SK-N-MC (cell line): Measurements from ENCODE around the genes APCDD1L, PHACTR3 and SYCP2.

DNA sequence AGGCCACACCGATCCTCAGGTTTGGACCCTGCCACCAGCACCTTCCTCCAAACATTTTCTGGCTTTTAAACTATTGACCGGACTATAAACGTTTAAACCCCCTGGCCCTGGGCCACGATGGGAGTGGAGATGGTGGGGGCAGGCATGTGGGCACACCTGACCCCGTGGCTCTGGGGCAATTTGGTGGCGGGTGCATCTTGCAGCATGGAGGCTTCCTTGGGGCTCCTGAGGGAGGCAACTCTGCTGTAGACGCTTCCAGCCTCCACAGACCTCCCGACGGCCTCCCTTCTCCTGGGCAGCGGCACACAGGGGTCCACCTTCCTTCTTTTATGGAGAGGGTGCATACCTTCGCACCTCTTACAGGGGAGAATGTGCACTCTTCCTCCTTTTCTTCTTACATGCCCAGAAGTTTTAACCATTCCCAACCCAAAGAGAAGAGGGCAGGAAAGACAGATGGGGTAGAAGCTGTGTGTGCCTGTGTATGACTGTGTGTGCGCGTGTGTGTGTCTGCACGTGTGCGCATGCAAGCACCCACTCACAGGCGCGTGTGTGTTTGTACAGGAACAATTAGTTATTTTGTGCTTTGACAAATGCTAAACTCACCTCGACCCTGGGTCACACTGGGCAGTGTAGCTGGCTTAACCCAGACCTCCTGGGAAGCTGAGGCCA, 5.0 kb downstream of the PMEPA1 start:
- RRBS: no CpG with 5 or more reads among the region's 18 CpGs

DNA sequence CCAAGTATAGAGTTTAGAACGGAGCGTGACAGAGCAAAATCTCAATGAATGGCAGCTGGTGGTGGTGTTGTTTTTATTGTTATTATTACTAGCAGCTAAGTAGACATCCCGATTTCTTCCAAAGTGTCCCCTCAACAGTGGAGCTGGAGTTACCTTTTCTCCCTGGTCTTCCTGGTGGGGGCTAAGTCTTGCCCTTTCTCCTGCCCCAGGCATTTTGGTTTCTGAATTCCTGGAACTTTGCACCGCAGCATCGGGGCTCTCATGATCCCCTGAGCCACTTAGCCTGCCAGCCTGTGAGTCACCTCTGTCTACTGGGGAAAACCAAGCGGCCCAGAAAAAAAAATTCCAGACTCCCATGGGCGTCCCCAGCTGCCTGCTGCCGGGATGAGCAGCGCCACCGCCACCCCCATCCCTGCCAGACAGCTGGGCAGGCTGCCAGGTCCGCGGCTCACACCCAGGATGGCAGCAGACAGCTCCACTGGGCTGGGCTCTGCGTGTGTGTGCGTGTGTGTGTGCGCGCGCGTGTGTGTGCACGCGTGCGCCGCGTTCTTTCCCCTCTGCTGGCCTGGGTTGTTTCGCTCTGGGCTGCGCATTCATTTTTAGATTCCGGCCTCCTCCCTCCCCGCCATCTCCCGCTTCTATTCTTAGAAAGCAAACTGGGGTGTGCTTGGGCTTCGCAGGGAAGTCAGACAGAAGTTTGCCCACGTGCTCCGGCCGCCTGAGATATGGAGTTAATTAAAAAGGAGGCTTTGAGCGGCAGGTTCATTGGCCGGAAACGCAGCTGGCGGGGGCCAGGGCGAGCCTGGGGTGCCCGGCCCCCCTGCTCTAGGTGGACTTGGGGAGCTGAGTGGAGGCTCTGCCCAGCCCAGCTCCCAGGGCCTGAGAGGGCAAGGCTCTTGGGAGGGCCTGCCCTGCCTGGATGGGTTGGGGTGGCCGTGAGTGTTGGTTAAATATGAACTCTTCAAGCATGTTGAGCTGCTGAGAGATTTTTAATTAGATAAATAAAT, 38.9 kb upstream of the PMEPA1 start:
- RRBS: 2% methylated on average over 9 of the region's 39 CpGs

GRCh38 chr20:57990486-57990987, 160.2 kb upstream of the C20orf85 start:
- RRBS: no CpG with 5 or more reads among the region's 8 CpGs

DNA sequence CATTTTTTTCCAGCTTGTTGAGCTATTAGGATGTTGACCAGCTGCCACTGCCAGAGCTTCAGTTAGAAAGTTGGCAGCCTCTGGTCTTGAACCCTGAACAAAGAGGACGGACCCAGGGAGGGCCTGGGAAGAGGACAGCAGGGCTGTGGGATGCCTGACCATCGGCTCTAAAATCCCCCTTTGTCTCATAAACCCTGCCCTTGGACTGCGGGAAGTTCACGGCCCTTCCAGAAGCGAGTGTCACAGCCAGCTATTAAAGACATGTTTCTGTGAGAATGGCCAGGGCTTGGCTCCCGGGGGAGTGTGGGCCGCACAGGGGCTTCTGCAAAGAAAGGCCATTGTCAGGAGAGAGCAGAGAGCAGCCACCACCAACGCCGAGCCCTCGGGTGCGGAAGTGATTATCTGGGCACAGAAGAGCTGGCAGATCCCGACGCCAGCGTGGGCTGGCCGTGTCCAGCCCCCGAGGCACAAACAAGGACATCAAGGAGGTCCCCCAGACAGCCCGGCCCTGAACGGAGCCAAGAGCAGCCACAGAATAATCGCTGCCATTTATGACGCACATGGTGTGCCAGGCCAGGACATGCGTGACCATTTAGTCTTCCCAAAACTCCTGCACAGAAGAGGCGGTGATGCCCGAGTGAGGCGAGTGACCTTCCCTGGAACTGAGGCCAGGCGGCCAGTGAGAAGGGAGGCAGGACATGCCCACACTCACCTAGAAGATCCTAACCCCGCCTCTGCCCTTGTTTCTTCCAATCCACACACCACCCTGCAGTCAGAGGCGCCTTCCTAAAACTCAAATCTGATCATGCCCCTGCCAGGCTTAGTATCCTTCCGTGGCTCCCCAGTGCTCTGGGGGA, 111.0 kb upstream of the C20orf85 start:
- RRBS: no CpG with 5 or more reads among the region's 28 CpGs

DNA sequence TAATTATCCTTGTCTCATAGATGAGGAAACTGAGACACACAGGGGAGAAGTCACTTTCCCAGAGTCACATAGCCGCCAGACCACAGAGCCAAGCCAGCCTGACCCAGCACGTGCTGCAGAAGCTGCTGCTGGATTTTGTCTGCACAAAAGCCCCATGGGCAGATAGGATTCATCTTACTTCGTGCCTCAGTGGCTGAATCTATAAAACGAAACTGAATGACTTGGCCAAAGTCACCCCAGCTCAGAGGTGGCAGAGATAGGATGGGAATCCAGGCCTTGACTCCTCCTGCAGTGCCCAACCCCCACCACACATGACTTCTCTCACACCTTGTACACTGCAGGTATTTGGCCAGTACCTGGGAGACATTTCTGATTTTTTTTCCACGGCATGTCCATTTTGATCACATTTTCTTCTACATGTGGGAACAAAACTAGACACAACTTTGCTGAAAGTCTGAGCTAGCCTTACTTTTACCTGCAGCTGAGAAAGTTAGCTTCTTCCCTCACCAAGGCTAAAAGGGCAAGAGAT, 104.4 kb upstream of the C20orf85 start:
- RRBS: no CpG with 5 or more reads among the region's 5 CpGs

DNA sequence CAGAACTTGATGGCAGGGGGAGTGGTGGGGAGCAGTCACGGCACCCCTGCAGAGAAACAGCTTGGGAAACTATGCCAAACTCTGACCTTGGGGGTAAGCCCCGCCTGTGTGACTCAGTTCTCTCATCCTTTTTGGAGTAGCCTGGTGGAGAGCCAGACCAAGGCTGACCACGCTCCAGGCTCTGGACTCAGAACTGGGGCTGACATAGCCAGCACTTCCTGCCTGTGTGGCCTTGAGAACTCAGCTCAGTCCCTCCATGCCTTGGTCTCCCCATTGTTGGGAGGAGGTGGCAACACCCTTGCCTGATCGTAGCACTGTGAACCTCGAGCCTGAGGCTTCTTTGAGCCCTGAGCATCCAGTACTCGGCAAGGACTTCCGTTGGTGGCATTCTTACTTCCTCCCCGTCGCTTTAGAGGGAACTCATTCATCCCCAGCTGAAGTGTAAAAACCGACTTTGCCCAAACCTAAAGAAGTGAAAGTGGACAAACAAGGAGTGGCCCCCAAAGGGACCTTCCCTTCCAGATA, 76.0 kb upstream of the C20orf85 start:
- RRBS: no CpG with 5 or more reads among the region's 10 CpGs

DNA sequence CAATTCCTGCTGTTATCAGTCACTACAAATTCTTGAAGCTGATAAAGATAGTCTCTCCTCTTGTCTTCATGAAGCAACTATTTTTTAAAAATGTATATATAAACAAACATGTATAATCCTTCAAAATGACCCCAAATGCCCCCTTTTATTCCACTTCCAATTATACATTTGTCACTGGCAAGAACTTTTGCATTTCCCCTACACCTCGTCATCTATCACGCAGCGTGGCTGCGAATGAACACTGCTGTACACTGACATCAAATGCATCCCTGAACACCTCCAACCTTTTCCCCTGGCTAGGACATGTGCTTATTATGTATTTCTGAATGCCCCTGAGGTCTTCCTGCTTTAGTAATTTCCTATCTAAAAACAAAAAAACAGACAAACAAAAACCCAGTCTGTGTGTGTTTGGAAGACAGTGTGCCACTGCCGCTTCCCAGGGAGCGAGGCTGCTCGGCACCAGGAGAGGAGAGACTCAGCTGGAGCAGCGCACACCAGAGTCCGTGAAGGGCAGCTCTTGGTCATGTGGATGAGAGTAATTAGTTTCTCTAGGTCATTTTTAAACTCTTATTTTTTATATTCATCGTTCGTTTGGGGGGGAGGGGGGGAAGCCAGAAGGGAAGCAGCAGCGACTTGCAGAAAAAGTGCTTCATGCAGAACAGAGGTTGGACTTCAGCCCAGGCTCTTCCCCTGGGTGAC, 9.9 kb upstream of the ANKRD60 start:
- RRBS: no CpG with 5 or more reads among the region's 12 CpGs

- RRBS: no CpG with 5 or more reads among the region's 19 CpGs
These were observed at the start of gene APCDD1L for GRCh38 chr20:58515161-58515622. Gene APCDD1L (minus strand): TSS chr20:58515399.

DNA sequence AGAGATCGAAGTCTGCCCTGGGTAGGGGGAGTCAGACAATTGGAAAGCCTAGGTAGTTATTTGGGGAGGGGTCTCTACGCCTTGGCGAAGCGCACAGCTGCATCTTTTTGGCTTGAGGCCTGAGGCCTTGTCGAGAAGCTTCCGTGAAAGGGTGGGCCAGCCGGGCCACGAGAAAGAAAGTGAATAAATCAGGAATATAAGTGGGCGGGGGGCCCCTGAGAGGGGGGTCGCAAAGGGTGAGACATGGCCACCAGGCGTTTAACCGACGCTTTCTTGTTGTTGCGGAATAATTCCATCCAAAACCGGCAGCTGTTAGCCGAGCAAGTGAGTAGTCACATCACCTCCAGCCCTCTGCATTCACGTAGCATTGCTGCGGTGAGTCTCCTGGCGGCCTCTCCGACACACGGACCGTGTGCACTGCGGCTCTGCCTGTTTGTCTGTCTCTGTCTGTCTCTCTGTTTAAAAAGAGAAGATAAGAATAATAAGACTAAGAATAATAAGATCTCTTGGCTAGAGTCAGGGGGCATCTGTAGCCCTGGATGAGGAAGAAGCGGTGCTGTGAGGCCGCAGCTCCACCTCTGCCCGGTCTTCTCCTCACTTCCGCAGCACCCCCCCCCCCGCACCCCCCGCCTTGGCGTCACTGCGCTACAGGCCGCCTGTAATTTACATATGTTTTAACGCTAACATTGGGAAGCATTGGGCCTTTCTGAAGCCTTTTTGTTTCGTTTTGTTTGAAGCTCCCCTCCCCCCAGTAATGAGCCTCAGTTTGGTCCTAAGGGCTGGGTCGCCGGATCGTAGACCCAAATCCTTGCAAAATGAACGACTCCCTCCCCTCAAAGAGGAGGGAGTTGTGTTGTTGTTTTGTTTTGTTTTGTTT, 919 bp downstream of the STX16 start:
- RRBS: no CpG with 5 or more reads among the region's 38 CpGs

- RRBS: no CpG with 5 or more reads among the region's 8 CpGs
These were observed 1.5 kb downstream of the STX16 start for GRCh38 chr20:58652641-58652923.

DNA sequence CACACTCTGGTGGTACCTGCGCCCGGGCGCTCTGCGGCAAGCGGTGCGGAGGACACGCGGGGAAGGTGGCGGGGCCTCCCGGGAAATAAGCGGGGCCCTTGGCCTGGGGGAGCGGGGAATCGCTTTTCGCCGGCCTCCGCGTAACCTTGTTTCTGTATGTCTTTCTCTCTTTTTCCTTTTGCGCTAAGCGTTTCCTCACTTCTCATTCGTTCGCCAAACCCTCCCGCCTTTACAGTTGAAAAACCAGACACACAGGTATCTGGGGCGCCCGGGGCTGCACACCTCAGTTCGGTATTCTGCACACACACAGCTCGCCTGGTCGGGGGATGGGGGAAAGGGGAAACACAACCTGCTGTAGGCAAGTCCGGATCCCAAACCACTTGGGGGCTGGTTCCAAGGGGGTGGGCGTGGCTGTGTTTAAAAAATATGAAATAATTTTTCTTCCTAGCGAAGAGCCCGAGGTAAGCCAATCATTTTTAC, 35.2 kb upstream of the GNAS start:
- RRBS: 36% methylated on average over 17 of the region's 31 CpGs

- RRBS: no CpG with 5 or more reads among the region's 7 CpGs
These were observed 2.6 kb downstream of the GNAS start for GRCh38 chr20:58893479-58894522.

- RRBS: no CpG with 5 or more reads among the region's 5 CpGs
These were observed 2.1 kb downstream of the PRELID3B start for GRCh38 chr20:59040505-59040956.

DNA sequence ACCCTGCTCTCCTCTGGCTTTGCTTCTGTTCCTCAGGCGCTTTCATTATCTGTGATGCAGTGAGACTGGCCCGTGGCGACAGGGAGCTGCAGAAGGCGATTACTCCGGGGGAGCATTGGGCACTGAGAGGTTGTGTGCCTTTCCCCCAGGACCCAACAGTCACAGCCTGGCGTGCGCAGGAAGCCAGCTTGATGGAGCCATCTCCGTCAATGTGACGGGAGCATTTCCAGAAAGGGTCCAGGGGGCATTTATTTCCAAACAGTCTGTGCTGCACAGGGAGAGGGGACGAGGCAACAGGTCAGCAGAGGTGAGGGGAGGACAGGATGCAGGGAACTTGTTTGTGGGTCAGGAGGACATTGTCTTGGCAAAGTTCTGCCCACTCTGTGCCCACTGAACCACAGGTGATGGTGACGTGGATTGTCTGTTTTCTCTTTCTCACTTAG, 5.5 kb upstream of the ZNF831 start:
- RRBS: no CpG with 5 or more reads among the region's 11 CpGs

- RRBS: no CpG with 5 or more reads among the region's 12 CpGs
These were observed 32.0 kb downstream of the ZNF831 start for GRCh38 chr20:59195512-59196056.

DNA sequence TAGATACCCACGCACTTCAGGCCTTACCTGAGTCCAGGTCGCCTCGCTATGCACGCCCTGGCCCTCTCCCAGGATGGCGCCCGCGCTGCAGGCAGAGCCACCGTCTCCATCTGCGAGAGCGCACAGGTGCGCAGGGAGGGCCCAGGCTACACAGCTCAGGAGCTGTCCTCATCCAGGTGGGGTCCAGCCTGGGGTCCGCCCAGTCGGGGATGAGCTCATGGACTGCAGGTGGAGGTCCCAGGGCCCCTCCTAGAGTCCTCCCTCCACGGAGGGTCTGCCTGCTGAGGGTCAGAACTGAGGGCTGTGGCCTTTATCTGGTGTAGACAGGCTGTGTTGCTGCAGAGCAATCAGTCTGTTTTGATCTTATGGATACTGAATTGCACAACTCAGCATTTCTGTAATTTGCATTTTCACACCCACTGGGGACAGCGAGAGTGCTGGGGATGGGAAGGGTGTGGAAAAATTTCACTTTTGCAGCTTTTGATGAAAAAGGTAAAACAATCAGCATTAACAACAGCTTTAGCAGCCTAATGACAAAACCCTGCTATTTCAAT, 78.0 kb upstream of the PHACTR3 start:
- RRBS: no CpG with 5 or more reads among the region's 15 CpGs

DNA sequence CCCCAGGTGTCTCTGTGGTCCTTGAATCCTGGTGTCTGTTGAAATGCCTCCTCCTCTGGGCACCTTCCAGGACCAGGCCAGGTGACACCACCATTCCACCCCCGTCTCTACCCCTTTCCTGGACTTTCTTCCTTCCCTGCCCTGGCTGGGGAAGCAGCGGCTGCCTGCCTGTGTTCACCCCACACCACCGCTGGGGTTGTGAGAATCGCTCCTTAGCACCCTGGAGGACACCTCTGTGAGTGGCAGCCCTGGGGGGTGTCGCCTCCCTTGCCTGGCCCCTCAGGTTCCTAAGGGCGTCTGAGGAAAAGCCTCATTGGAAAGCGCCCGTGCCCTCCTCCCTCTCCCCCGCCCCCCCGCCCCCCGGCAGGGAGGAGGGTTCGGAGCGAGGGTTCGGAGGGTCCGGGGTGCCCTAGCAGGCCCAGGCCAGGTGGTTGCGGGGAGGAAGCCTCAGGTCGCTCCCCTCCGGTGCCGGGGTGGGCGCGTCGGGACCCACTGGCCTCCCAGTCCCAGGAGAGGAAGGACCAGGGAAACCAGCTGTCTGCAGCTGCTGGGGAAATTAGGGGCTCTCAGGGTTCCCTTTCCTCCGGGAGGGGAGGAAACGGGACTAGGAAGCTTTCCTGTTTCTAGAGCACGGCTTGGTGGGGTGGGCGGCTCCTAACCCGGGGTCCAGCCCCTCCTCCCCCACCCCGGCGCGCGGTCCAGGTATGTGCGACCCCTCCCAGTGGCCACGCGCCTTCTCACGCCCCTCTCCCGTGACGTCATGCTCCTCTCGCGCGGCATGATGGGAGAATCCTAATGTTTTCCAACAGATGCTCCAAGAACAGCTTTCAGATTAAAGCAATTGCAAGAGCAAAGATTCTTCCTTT, at the start of gene PHACTR3:
TSS of gene PHACTR3 (plus strand) at position 830 of the 866 bp plus-strand sequence.
- RRBS: 9% methylated on average over 9 of the region's 40 CpGs

GRCh38 chr20:59933185-59934387, at the start of gene SYCP2:
Gene SYCP2 (minus strand): TSS chr20:59933637.
- RRBS: 45% methylated on average over 7 of the region's 127 CpGs

- RRBS: no CpG with 5 or more reads among the region's 20 CpGs
These were observed 99.9 kb downstream of the CDH26 start for GRCh38 chr20:60057834-60058822.

- RRBS: 57% methylated on average over 5 of the region's 10 CpGs
These were observed 406.0 kb downstream of the TAF4 start for GRCh38 chr20:61659660-61660118.